Measurements from ENCODE around the genes RHBDL2 and AKIRIN1.

- RRBS, result 86% methylated on average over 2 of the region's 16 CpGs
These were observed 369.8 kb downstream of the RRAGC start for GRCh38 chr1:38489531-38490389.

DNA sequence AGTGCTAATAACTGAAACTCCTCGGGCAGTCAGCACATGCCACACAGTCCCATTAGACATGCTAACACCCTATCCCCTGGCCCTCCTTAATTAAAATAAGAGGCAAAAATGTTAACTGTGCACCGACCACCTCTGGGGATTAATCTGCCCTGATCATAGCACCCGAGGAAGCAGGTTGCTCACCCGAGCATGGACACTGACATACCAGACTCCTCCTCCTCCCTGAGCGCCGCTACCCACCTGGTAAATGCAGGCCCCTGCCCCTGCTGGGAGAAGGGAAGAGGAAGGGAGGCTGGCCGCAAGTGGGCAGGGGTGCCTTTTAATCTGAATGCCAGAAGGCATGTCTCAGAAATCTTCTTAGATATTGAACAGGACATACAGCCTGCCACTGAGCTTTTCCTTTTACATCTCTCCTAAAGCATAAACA is 360.9 kb downstream of the RRAGC start:
- RRBS, result no CpG with 5 or more reads among the region's 7 CpGs

- RRBS, result no CpG with 5 or more reads among the region's 8 CpGs
These were observed 81.7 kb downstream of the RRAGC start for GRCh38 chr1:38777766-38778448.

GRCh38 chr1:38941542-38942165 is at the start of gene RHBDL2:
TSS of gene RHBDL2 (minus strand) at chr1:38941830.
- RRBS, result 36% methylated on average over 5 of the region's 16 CpGs

DNA sequence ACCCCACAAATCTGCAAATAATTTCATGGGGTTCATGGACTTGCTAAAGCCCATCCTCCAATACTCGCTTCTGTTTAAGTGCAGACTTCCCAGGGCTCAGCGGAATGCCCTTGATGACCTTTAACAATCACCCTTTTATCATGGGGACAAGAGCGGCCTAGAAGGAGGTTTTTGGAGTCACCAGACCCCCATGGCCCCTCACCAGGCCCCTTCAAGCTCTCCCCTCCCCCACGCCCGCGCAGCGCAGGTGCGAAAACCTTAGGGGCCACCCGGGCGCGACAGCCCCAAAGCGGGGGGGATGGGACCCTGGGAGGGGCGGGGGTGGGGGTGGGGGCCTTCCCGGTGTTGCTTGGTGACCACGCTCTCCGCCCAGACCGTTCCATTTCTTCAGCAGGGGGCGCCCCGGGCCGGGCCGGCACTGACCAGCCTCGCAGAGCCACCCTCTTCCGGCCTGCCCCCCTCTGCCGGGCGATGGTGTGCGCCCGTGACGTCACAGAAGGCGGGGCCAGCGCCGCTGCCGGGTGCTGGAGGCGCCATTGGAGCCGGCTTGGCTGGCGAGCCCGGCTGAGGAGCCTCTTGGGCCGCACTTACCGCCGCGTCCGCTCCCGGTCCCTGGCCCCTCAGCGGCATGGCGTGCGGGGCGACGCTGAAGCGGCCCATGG is at the start of gene AKIRIN1:
AKIRIN1 (plus strand) TSS at position 524 of the 662 bp plus-strand sequence.
- RRBS, result 4% methylated on average over 26 of the region's 48 CpGs

GRCh38 chr1:38992220-38992451 is 1.1 kb downstream of the AKIRIN1 start:
- RRBS, result no CpG with 5 or more reads among the region's 8 CpGs

DNA sequence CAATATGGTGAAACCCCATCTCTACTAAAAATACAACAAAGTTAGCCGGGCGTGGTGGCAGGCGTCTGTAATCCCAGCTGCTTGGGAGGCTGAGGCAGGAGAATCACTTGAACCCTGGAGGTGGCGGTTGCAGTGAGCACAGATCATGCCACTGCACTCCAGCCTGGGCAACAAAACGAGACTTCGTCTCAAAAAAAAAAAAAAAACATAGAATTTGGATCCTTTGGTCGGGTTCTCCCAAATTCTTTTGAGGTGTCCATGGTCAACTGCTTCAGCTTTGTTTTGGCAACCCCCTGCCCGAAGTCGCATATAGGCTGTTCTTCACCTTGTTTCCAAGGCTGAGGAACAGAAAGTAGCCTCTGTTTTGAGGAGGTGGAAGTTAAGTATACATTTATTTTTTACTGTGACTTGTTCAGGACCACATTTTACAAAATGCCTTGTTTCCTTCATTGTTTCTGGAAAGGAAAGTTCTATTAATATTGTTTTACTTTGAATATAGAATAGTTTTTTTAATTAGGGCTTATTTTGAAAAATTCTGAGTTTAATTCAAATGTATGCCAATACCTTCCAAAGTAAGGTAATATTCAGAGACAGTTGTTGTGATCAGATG is 14.1 kb downstream of the AKIRIN1 start:
- RRBS, result no CpG with 5 or more reads among the region's 9 CpGs

DNA sequence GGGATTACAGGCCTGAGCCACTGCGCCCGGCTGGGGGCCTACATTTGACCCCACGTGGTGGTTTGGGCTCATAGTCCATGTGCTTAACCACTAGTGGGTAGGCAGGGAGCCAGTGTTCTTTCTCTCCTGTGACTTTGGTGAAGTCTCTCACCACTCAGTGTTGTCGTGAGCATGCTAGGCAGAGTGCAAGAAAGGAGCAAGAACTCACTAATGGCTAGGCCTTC is 615 bp upstream of the NDUFS5 start:
- RRBS, result no CpG with 5 or more reads among the region's 4 CpGs

DNA sequence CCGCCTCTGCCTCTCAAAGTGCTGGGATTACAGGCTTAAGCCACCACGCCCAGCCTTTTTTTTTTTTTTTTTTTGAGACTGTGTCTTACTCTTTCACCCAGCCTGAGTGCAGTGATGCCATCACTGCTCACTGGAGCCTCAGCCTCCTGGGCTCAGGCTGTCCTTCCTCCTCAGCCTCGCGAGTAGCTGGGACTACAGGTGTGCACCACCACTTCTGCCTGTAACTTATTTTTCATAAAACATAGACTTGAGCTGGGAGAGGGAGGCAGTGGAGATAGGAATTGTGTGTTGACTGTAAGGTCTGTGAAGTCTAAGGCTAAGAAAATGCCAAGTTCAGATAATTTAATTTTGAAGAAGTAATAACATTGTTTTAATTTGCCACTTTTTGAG is 9.3 kb downstream of the NDUFS5 start:
- RRBS, result no CpG with 5 or more reads among the region's 4 CpGs

DNA sequence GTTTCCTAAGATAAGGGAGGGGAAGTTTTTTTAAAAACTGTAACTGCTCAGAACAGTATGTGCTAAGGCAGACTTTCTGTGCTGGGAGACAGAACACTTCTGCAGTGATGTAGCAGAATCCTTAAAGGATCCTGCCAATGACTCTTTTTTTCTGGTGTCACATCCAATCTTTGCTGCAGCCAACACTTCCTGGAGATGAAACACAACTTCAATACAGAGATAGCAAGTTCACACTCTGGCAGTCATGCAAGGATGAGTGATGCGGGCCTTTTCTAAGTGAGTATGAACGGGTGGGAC is 21.5 kb downstream of the NDUFS5 start:
- RRBS, result no CpG with 5 or more reads among the region's 2 CpGs

DNA sequence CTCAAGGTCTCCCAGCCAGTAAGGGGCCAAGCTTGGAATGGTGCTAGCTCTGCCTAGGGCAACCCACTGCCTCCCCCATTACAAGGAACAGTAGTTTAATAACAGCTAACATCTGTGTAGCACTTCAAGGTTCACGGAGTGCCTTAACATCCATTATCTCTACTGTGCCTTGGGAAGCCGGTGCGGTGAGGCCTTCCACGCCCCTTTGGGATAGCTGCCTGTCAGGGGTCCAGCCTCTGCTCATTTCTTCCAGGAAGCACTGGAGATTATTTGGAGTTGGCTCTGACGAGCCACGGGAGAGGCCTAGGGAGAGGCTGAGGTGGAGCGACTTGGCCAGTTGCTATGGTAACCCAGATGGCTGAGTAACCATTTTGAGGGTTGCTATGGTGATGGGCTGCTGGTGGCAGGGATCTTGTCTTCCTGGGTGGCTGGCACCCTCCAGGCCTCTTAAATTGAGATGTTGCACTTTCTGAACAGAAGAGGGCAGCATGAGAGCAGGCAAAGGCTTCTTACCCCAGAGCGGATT is 72.3 kb downstream of the NDUFS5 start:
- RRBS, result no CpG with 5 or more reads among the region's 8 CpGs

GRCh38 chr1:39115357-39116292 is 88.9 kb upstream of the MACF1 start:
- RRBS, result no CpG with 5 or more reads among the region's 5 CpGs

- RRBS, result no CpG with 5 or more reads among the region's 2 CpGs
These were observed 11.1 kb downstream of the MACF1 start for GRCh38 chr1:39215599-39216020.

DNA sequence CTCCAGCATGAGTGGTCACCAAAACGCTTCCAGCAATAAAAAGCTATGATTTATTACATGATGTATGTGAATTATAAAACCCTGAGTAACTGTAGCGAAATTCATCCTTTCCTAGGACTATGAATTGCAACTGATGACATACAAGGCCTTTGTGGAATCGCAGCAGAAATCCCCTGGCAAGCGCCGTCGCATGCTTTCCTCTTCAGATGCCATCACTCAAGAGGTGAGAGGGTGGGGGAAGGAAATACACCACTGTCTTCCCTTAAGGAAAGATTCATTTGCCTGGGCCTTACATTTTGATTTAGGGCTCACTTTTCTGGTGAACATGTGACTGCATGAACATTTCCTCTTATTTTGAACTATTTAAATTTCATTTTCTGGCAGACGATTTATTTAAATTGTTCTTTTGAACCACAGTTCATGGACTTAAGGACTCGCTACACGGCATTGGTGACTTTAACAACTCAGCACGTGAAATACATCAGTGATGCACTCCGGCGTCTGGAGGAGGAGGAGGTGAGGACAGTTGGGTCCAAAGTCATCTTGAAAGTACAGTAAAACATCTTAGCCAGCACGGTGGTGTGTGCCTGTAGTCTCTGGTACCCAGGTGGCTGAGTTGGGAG is 118.1 kb downstream of the MACF1 start:
- RRBS, result no CpG with 5 or more reads among the region's 13 CpGs

DNA sequence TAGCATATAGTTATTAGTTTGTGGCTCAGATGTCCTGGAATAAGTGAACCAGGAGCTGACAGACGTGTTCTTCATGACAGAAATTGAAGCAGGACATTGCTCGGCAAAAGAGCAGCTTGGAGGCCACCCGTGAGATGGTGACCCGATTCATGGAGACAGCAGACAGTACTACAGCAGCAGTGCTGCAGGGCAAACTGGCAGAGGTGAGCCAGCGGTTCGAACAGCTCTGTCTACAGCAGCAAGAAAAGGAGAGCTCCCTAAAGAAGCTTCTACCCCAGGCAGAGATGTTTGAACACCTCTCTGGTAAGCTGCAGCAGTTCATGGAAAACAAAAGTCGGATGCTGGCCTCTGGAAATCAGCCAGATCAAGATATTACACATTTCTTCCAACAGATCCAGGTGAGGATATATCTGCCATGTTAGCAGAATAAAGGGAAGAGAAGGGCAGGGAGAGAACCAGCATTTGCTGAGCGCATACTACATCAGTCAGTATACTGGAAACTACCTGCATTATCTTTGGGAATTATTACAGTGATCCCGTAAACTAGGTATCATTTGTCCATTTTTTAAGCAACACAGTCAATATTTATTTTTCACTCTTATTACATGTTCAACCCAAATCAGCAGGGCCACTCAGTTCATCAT is 130.0 kb upstream of the BMP8A start:
- RRBS, result no CpG with 5 or more reads among the region's 9 CpGs

GRCh38 chr1:39393272-39393960 is 98.0 kb upstream of the BMP8A start:
- RRBS, result no CpG with 5 or more reads among the region's 14 CpGs

GRCh38 chr1:39434442-39435073 is 56.9 kb upstream of the BMP8A start:
- RRBS, result no CpG with 5 or more reads among the region's 7 CpGs

DNA sequence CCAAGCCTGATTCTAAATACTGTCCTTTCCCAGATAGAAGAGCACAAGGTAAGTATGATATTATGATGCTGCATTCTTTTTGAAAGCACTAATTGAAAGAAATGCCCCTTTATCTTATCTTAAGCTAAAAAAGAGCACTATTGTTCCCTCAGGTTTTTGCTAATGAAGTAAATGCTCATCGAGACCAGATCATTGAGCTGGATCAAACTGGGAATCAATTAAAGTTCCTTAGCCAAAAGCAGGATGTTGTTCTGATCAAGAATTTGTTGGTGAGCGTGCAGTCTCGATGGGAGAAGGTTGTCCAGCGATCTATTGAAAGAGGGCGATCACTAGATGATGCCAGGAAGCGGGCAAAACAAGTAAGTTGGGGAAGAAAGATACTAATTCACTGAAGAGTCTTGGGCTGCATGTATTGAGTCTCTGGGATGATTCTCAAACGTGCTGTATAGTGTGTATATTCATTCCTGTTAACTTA is 43.9 kb upstream of the BMP8A start:
- RRBS, result no CpG with 5 or more reads among the region's 7 CpGs

- RRBS, result no CpG with 5 or more reads among the region's 7 CpGs
These were observed 32.4 kb upstream of the BMP8A start for GRCh38 chr1:39458890-39459551.

All from GM06990 (cell line).